SUDHL5 (cell line): ENCODE measurements around a stretch of chr6.

DNA sequence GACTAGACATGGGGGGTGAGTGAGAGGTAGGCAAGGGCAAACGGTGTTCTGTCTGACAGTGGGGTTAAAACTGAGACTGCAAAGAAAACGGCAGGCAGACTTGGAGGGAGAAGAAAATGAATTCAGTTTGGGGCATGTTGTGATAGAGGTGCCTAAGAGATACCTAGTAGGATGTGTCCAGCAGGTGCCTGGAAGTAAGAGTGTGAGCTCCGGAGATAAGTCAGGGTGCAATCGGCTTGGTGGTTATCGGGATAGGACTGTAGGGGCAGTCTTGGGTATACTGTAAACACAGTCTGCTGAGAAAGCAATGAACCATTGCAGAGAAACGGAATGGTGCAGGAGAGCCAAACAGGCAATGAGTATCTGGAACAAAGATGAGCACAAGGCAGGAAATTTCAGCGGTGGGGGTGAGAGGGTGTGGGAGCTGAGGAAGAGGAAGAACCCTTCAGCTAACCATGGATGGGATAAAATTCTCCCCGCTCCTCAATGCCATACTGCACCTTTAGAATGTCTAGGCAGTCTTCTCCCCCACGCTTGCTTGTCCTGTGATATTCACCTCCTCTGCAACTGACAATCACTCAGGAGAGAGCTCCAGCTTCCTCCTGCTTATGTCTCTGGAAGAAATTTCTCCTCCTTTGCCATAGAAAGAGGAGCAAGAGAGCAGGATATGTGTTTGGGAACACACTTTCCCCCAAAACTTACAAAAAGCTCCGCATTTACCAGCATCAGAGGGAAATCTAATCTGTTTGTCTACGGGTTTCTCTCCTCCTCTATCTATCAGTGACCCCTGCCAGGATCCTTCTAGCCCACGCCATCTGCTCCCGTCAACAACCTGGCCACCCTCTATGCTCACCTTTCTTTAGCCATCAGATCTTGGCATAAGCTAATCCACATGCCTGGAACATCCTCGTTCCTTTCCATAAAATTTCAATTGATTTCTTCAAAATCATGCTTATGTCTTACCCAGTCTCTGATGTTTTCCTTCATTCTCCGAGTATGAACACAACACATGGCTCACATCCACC, 381.7 kb upstream of the JARID2 start:
- PRO-cap: no peak

DNA sequence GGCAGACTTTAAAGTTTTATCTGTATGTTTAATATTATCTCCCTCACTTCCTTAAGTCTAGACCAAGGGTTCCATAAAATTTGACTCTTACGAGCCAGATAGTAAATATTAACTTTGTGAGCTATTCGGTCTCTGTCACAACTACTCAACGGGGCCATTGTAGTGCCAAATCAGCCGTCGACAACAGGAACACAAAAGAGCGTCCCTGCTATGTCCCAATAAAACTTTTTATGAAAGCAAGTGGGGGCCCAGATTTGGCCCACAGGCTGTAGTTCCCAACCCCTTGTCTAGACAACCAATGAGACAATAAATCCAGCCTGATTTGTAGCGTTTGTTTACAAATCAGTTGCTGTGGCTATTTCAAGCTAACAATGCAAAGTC, 356.3 kb upstream of the JARID2 start:
- PRO-cap: no peak

DNA sequence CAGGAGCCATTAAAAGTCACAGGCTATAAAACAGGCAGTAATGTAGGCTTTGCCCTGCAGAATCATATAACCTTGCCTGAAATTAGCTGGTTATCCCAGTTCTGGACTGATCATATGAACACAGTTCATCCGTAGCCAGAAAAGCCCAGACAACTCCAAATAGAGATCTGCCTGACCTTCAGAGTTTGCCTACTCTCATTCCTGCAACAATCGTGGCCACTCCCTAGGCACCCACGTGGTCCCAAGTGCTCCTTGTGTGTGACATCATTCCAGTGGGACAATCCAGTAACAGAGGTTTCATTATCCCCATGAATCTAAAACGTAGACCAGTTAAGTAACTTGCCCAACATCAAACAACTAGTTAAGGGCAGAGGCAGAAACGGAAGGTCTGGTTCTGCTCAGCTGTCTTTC, 261.5 kb upstream of the JARID2 start:
- PRO-cap: no peak

GRCh38 chr6:15247454-15248457, 1.9 kb downstream of the JARID2 start:
- PRO-cap: bidirectional peak, plus-strand start at chr6:15248065, minus-strand start at chr6:15247986

- PRO-cap: no peak
These were observed 14.2 kb downstream of the JARID2 start for GRCh38 chr6:15260039-15260443.

GRCh38 chr6:15274677-15275379, 29.0 kb downstream of the JARID2 start:
- PRO-cap: no peak

GRCh38 chr6:15286970-15287169, 41.0 kb downstream of the JARID2 start:
- PRO-cap: no peak

DNA sequence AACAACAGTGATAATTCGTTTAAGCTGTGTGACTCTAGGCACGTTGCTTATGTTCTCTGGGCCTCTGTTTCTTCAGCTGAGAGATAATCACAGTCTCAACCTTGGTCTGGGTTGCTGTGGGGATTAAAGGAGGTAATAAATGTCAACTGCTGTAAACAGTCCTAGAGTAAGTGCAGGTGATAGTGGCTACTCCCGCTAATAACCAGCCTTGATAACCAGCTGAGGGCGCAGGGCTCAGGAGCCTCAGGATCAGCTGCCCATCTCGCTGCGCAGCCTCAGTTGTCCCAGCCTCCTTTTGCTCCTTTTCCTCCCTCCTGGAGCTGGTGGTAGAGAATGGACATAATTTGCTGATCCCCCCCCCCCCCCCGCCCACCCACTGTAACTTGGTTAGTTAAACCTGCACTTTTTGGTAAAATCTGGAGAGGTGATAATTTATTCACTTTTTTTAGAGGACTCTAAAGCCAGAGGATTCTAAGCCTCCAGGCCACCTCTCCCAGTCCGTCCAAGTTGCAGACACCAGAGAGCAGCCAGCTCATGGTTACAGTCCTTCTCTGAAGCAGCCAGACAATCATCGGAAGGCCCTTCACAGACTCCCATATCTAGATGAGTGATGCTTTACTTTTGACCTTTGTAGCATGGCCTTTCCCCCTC, 58.2 kb downstream of the JARID2 start:
- PRO-cap: no peak

DNA sequence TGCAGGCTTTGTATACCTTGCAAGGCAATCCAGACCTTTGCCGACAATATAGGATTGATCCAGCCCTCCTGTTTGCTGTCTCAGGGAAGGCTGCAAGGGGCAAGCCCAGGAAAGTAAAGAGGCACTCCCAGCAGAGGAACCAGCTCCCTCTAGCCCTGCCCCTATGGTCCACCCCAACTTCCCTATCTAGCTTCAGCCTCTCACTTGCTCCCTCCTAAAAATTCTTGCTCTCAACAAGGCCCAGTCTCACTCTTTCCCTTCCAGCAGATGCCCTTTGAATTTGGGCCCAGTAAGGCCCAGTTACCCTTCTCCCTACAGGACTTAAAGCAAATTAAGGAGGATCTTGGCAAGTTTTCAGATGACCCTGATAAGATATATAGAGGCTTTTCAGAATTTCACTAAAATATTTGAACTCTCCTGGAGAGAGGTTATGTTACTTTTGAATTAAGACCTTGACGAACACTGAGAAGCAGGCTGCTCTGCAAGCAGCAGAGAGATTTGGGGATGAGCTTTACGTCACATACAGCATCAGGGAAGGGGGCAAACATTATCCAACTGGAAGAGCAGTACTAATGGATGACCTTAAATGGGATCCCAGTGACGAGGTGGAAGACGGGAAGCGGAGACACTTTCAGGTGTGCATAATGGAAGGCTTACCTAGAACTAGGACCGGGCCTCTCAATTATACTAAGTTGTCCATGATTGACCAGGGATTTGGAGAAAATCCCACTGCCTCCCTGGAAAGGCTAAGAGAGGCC, 92.8 kb downstream of the JARID2 start:
- PRO-cap: no peak

DNA sequence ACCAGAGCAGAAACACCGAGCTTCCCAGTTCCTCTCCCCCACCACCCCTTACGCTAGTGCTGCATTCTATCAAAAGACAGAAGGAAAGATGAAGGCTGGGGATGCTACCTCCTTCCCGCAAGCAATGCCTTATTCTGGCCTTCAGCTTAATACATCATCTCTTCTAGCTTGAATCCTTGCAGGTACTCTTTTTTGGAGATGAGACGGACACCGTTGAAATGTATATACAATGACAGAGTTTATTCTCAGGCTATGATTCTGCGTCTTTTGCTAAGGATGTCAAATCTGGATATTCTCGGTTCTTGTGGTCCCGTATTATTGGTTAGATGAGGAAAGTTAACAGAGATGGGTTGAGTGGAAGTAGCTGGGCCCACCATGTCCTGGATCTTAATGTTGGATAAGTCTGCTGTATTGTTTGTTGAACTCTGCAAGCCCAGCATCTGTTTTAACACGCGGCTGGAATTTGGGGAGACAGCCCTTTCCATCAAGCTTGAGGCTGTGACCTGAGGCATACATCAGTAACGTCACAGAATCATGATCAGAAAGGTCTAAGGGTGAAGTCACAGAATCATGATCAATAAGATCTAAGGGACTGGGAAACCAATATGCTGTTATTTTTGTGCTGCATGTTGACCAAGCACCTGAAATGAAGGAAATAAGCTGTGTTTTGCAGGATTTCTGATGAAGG, 103.9 kb downstream of the JARID2 start:
- PRO-cap: no peak

DNA sequence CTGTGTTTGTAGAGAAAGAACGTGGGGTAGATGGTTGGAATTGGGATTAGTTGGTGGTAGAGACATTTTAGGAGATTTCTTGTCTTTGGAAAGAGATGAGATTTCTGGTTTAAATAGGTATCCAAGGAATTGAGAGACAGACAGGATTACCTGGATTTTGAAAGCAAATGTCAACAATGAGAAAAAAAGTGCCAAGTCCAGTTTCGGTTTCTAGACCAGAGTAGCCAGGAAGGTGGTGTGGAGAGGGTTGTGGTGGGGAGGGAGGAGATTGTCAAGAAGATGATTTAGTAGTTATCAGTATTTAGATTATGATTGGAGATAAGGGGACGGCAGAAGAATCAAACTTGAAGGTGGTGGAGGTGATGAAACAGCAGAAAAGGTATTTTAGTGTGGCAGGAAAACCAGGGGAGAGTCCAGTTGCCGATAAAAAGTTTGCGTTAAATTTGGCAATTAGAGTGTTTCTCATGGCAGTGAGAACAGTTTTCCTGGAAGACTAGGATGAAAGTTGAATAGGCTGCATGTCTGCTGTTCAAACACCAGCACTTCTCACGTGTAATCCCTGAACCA, 116.9 kb downstream of the JARID2 start:
- PRO-cap: no peak

DNA sequence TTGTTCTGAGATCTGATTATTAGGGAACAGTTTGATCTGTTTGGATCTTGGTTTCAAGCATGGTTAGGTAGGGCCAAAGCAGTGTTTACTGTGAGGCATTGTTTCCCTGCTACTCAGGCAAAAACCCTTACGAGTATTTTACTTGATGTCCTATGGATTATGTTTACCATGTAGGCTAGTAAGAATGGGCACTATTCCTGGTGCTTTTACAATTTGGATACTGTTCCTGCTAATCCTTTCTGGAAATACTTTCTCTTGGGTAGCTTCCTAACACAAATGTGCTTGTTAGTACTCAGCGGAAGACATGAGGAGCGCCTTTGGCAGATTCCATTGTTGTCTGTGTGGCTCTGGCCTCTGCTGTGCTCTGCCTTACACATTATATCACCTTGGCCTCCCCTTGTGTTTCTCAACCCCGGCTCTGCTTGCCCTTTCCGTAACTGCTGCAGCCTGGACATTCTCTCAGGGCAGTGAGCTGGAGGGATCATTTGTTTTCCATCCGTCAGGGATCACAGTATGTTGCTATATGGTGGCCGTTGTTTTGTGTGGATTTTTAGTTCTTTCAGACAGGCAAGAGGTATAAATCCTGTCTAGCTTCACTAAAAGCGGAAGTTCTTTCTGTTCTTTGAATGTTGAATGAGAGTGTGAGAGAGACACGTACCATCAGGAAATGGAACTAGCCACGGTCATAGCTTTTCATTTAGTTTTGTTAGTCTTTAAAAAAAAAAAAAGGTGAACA, 175.0 kb downstream of the JARID2 start:
- PRO-cap: no peak

DNA sequence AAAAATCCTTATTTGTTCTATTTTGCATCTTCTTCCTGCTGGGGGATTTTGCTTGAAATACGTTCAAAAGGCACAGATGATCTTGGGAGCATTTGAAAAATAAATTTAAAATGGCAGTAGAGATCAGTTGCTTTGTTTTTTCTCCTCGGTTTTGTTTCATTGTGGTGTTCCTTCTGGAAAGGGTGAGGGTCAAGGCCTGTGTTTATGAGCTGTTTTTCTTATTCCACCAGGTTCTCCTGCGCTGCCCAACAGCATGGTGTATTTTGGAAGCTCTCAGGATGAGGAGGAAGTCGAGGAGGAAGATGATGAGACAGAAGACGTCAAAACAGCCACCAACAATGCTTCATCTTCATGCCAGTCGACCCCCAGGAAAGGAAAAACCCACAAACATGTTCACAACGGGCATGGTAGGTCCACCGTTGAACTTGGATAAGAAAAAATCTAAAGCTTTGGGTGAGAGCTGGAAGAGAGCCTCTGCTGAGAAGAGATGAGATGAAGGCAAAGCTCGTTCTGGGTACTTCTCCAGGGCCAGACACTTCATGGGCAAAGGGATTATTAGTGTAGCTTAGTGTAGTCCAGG, 194.4 kb downstream of the DTNBP1 start:
- PRO-cap: no peak

- PRO-cap: no peak
These were observed 158.0 kb downstream of the DTNBP1 start for GRCh38 chr6:15504528-15505445.

- PRO-cap: no peak
These were observed 138.8 kb downstream of the DTNBP1 start for GRCh38 chr6:15523900-15524466.

GRCh38 chr6:15949383-15949818, 179.5 kb upstream of the MYLIP start:
- PRO-cap: no peak

DNA sequence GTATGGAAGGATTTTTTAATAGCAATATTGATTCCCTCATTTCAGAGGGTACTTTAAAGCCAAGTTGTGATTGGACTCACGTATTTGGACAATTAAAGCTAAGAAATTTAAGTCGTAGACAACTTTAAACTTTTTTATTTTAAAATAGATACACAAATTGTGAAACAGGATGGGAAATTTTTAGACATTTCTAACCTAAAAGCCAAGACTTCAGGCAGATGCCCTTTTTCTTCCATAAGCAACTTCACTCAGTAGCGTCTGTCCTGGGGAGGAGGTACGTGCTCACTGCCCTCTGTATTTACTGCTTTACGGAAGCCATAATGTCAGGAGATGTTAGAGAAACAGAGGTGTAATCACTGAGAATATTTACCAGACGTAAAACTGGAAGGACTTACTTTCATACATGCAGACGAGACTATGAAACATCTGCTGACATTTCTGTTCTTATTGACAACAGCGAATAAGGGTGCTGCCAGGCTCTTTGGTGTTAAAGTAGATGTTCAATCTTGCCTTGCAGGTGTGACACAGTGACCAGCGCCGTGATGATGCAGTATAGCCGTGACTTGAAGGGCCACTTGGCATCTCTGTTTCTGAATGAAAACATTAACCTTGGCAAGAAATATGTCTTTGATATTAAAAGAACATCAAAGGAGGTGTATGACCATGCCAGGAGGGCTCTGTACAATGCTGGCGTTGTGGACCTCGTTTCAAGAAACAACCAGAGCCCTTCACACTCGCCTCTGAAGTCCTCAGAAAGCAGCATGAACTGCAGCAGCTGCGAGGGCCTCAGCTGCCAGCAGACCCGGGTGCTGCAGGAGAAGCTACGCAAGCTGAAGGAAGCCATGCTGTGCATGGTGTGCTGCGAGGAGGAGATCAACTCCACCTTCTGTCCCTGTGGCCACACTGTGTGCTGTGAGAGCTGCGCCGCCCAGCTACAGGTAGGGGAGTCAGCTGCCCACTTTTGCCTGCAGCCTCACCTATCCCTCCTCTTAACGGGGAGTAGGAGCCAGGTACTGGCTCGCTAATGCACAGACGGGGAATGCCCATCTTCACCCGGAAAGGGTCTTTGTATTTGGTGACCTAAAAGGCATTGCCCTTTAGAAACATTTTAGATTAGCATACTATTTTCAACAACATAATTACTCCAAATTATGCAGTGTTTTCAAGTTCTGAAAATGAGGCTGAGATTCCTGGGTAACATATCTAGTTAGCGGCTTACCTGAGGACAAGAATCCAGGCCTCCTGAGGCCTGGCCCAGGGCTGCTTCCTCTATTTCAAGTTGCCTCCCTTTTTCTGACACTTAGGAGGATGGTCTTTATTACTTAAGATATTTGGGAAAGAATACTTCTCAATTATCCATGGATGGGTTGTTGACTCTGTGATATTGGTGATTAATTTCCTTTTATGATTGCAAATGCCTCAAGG, 16.0 kb downstream of the MYLIP start:
- PRO-cap: no peak

DNA sequence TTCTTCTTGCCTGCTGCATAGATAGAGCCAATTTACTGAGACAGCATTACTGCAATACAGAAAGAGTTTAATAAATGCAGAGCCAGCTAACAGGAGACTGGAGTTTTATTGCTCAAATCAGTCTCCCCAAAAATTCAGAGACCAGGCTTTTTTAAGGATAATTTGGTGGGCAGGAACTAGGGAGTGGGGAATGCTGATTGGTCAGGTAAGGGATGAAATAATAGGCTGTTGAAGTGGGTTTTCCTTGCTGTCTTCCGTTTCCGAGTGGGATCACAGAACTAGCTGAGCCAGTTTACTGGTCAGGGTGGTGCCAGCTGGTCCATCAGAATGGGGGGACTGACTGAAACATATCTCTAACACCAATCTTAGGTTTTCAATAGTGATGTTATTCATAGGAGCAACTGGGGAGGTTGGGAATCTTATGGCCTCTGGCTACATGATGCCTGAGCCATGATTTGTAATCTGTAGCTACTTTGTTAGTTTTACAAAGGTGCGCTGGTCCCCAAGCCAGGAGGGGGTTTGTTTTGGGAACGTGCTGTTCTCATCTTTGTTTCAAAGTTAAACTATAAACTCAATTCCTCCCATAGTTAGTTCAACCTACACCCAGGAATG, 2.7 kb upstream of the GMPR start:
- PRO-cap: no peak

- PRO-cap: no peak
These were observed 2.2 kb upstream of the GMPR start for GRCh38 chr6:16236190-16236543.

DNA sequence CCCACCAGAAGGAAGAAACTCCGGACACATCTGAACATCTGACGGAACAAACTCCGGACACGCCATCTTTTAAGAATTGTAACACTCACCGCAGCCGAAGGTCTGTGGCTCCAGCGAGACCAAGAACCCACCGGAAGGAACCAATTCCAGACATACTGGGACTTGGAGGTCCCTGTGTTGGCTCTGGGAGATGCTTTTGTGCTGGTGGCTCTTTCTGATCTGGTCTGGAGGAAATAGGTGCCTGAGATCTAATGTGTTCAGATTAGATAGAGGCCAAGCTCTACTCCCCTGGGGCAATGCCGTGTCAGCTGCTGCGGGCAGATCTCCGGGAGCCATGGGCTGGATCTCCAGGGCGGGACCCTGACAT, 29.1 kb downstream of the GMPR start:
- PRO-cap: no peak